Sternocleidomastoid (tissue), 1 donor: ENCODE results near the genes SMARCD2 and CSHL1.

GRCh38 chr17:63821487-63821960, 5.7 kb upstream of the PSMC5 start:
- PRO-cap = no peak

- PRO-cap = unidirectional peak, minus-strand start at chr17:63826856; bidirectional peak, plus-strand start at chr17:63827439, minus-strand start at chr17:63827065
Observed at GRCh38 chr17:63826783-63827279, 400 bp upstream of the PSMC5 start.

DNA sequence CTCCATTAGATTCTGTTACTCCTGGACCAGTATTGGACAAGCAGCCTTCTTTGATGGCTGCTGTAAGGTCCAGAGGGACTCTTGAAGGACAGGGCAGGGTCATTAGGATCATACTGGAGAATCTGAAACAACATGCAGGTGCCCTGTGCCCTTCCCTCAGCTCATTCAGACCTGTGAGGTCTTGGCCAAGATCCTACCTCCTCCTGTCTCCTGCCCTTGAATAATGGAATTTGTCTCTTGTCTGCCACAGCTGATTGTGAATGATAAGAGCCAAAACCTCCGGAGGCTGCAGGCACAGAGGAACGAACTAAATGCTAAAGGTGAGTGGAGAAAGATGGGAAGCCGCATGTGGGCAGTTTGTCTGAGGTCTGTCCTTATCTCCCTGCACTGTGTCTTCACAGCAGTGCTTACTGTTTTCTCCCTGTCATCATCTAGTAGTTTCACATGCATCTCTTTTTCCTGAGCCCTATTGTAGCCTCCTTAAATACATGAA, 1.8 kb upstream of the FTSJ3 start:
- PRO-cap = no peak

- PRO-cap = unidirectional peak, minus-strand start at chr17:63839323; unidirectional peak, minus-strand start at chr17:63839365
Observed at GRCh38 chr17:63839194-63839843, 3.2 kb downstream of the SMARCD2 start.

DNA sequence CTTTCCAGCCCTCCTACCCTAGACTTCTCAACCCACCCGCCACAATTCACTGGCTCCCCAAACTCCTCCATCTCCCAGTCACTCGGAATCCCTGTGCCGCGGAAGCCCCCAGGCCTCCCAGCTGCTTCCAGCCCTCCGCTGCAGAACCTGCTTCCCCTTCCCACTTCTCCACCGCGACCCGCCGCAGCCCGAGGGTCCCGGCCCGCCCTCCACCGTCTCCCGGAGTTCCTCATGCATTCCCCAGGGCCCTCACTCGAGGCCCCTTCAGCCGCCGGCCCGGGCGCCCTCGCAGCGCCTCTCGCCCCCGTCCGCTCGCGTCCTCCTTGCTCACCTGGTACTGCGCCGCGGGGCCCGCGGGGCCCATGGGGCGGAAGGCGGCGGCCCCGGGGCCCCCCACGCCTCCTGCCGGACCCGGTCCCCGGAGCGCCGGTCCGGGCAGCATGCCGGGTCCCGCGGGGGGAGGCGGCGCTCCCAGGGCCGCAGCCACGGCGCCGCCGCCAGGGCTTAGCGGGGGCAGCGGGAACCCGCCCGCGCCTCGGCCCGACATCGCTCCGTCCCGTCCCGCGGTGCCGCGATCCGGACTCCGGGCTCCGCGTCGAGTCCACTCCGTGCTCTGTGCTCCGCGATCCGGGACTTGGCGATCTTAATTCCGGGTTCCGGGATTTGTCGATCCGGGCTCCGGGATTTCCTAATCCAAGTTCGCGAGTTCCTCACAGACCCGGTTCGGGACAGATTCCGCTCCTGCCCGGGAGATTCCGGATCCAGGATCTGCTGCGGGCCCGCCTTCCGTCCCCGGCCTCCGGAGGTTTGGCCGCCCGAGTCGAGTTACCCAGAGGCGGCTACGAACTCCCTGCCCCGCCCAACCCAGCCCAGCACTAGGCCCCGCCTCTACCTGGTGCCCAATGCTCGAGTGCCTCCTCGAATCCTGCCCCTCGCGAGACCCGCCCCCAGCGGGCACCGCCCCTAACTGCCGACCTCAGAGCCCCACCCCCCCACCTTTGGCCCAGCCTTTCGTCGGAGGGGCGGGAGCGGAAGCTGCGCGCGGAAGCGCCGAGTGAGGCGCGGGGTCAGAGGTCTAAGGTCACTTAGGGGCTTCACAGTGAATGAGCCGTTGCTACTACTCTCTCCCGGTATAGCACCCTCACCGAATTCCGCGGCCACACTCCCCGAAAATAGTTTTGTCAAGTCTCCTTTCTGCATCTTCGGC, at the start of gene SMARCD2:
SMARCD2 (minus strand) TSS at position 558 of the 1,207 bp plus-strand sequence.
- PRO-cap = bidirectional peak, plus-strand start at position 347 of the sequence, minus-strand start at position 336 of the sequence; bidirectional peak, plus-strand start at position 696 of the sequence, minus-strand start at position 555 of the sequence; bidirectional peak, plus-strand start at position 1,014 of the sequence, minus-strand start at position 809 of the sequence

GRCh38 chr17:63843378-63843905, 957 bp upstream of the SMARCD2 start:
- PRO-cap = no peak

GRCh38 chr17:63911069-63911513, at the start of gene CSHL1:
Gene CSHL1, minus strand, starts transcription at chr17:63911258.
- PRO-cap = no peak

- PRO-cap = no peak
Observed at GRCh38 chr17:63959921-63960877, 12.5 kb downstream of the SCN4A start.

DNA sequence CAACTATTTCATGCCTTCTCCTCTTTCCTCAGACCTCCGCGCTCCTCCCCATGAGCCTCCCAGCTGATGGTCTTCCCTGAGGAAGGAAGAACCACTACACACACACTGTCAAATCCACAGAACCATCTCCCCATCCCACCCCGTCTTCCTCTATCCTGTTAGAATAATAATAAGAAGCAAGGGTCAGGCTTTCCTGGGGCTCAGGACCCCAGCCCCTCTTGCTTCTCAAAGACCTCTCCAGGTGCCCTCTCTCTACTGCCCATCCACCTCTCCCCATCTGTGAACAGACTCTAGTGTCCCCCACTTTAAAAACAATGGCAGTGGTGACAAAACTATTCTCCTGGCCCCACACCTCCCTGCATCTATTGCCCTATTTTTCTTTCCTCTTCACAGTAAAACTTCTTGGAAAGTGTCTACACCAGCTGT, 3.7 kb upstream of the SCN4A start:
- PRO-cap = no peak

- PRO-cap = no peak
Observed at GRCh38 chr17:64062921-64063598, 42.6 kb upstream of the ICAM2 start.

DNA sequence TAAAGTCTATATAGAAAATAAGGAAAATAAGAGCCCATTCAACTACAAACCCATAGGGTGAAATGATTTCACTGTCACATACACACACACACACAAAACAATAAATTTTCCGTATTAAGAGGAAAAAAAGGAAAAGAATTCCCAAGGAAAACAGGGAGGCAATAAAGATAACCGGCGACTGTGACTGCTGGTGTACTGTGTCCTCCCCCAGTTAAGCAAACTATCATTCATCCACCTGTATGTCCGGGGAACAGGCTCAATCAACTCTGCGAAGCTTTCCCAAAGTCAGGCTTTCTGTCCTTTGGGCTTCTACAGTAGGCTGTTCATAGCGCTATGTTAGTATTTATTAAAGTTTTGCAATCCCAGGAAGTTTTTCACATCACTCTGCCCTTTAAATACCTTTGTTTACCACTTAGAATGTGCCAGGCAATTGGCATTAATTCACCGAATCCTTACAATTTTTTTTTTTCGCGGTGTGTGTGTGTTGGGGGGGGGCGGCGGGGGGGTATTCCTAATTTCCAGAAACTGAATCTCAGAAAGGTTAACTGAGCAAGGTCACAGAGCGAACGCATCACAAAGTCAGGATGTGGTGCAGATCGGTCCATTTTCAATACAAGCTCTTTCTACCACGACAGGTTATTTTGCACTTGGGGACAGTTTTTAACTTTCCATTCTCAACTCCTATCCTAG, 15.2 kb upstream of the ERN1 start:
- PRO-cap = no peak

- PRO-cap = no peak
Observed at GRCh38 chr17:64146042-64147036, 16.4 kb upstream of the ERN1 start.

DNA sequence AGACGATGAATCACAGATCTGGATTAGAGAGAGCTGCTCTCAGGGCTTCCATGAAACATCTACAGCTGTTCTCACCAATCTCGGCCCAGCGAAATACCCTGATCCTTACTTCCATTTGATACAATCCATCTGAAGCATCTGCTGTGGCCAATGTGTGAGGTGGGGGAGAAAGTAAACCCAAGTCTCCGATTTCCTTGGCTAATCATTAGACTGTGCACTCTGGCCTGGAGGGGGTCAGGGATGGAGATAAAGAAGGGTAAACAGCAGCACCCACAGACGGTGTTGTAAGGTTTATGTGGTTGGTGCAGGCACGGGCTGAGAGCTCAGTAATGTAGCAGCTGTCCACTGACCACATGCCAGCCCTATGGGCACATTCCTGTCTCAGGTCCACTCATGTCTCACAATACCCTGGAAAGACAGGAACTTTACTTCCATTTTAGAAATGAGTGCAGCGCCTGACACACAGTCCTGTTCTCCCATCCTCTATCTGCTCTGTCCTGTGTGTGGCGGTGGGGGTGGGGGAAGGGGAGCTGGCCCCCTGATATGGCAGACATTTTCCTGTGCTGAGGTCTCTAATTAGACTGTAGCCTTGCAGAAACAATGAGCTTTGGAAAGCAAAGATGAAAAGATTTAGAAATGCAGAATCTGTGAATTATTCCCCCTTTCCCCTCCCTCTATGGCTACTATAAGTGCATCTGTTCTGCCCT, 48.3 kb upstream of the ERN1 start:
- PRO-cap = no peak

- PRO-cap = no peak
Observed at GRCh38 chr17:64230493-64231674, 32.2 kb downstream of the TEX2 start.

DNA sequence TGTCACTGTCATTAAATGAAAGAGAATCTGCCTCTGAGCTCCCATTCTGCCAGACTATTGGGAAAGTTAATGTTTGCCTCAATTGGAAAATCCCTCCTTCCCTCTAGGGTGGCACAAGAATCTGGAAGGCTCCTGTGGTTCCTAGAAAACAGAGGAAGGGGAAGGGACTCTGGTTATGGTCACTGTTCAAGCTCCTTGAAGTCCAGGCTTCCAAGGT, 50.5 kb upstream of the TEX2 start:
- PRO-cap = no peak

- PRO-cap = no peak
Observed at GRCh38 chr17:64319468-64320002, 56.5 kb upstream of the TEX2 start.

DNA sequence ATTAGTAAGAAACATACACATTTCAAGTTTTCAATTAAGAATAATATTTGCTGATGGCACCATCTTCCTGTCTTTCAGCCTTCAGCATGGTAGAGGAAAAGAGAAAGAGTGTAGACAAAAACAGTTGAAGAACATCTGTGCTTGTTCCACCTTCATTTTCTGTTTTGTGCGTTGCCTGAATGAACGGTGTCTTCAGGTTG, 59.9 kb upstream of the TEX2 start:
- PRO-cap = no peak

DNA sequence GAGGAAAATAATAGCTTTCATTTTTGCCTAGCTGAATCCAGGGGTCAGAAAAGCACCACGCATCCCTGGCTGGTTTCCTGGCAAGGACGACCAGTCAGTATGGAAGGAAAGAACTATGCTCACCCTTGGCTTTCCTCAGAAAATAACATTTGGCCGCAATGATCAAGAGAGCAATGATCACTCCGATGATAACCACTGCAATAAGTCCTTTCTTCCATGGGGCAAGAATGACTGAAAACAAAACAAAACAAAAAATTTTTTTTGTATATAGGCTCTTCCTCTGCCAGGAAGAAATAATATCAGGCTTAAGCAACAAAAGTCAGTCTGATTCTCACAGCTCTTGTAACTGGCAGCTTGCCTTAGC, 35.9 kb downstream of the PECAM1 start:
- PRO-cap = no peak

GRCh38 chr17:64387888-64388554, 2.6 kb downstream of the PECAM1 start:
- PRO-cap = no peak

GRCh38 chr17:64496230-64496457, 710 bp downstream of the POLG2 start:
- PRO-cap = no peak